Melanocyte of skin (primary cell): ENCODE measurements around a stretch of chr12.

DNA sequence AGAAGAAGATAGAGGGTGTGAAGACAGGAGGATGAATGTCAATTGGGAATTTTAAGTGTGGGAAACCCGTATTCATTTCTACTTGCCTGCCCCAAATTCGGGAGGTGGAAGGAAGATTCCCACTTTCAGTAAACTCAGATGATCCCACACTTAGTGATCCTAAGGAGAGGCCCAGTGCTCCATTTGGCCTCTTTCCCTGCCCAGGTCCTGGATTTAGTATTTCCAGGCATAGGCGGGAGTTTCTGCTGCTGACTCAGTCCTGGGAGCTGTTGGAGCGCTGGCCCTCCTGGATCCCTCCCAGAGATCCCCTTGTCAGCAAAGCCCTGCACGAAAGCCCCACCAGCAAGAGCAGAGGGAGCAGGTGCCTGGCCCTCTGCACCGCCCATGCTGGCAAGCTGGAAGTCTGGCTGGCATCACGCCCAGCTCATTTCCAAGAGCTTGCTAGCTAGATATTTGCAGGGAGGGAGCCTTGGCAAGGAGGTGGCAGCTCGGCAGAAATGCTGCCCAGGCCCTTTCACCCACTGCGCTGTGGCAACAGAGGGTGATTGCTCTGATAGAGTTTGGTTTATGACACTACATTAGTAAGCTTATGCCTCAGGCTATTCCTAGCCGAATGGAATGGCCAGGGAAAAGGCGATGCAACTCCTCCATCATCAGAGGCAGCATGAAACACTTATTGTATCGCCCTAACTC lies 193.8 kb downstream of the EMP1 start:
- CAGE, long polyA plus RNA, 2 experiments, result no peak in any of the 2 experiments

DNA sequence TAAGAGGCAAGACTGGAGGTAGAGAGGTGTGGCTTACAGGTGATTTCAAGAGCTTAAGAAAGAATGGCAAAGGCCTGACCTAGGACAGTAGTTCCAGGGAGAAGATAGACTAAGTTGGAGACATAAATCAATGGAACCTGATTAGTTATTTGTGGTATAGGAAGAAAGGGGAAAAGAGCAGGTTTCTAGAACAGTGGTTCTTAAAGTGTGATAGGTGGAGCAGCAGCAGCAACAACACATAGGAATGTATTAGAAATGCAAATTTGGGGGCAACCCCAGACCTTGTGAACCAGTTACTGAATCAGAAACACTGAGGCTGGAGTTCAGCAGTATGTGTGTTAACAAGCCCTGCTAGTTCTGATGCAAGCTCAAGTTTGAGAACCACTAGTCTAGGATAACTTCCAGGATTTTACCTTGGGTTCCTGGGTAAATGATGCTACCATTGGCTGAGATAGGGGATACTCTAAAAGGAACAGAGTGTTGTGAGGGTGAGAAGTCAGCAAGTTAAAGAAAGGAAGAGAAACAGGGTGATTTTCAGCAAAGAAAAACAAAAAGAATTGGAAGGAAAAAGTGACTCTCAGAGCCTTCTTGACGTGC lies 308.7 kb downstream of the EMP1 start:
- CAGE, long polyA plus RNA, 2 experiments, result no peak in any of the 2 experiments

DNA sequence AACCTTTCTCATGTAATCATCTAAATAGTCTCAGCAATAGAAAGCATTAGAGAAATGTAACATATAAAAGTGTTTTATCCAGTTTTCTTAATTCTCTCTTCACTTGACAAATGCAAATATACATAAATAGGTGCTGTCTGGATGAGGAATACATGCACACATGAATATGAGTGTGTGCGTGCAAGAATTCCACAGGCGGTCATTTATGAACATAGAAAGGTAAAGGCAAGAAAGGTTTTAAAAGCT lies 237.2 kb downstream of the GRIN2B start:
- CAGE, long polyA plus RNA, 2 experiments, result no peak in any of the 2 experiments

- CAGE, long polyA plus RNA, 2 experiments, result no peak in any of the 2 experiments
These were observed 92.0 kb upstream of the ATF7IP start for GRCh38 chr12:14273365-14273919.

DNA sequence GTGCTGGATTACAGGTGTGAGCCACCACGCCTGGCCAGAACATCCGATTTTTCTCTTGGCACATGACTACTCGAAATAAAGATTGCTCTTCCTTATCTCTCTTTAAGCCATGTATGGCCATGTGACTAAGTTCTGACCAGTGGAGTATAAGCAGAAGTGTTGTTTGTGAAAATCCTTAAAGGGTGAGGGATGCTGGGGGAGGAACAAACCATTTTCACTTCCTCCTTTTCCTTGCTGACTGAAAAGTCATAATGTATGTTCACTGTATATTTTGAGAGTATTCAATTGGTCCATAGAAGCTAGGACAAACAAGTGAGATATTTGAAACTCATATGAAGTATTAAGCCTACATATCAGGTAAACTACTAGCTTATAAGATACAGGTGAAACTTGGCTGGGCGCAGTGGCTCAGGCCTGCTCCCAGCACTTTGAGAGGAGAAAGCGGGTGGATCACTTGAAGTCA lies 50.6 kb upstream of the ATF7IP start:
- CAGE, long polyA plus RNA, 2 experiments, result no peak in any of the 2 experiments

GRCh38 chr12:14417698-14418282 lies 52.3 kb downstream of the ATF7IP start:
- CAGE, long polyA plus RNA, 2 experiments, result no peak in any of the 2 experiments

DNA sequence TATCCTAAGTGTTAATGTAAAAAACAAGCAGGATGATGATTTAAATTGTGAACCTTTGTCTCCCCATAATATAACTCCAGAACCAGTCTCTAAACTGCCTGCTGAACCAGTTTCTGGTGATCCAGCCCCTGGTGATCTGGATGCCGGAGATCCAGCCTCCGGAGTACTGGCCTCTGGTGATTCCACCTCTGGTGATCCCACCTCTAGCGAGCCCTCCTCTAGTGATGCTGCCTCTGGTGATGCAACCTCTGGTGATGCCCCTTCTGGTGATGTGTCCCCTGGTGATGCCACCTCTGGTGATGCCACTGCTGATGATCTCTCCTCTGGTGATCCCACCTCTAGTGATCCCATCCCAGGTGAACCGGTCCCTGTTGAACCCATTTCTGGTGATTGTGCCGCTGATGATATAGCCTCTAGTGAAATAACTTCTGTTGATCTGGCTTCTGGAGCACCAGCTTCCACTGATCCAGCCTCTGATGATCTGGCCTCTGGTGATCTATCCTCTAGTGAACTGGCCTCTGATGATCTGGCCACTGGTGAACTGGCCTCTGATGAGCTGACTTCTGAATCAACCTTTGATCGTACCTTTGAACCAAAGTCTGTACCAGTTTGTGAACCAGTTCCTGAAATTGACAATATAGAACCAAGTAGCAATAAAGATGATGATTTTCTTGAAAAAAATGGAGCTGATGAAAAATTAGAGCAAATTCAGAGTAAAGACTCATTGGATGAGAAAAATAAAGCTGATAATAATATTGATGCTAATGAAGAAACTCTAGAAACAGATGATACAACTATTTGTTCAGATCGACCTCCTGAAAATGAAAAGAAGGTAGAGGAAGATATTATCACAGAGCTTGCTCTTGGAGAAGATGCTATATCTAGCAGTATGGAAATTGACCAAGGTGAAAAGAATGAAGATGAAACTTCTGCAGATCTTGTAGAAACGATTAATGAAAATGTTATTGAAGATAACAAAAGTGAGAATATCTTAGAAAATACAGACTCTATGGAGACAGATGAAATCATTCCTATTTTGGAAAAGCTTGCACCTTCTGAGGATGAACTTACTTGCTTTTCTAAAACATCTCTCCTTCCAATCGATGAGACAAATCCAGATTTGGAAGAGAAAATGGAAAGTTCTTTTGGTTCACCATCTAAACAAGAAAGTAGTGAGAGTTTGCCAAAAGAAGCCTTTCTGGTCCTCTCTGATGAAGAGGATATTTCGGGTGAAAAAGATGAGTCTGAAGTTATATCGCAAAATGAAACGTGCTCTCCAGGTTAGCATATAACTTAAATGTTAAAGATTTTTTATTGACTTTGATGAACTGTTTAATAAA lies 59.2 kb downstream of the ATF7IP start:
- CAGE, long polyA plus RNA, 2 experiments, result no peak in any of the 2 experiments

GRCh38 chr12:14436034-14436290 lies 70.5 kb downstream of the ATF7IP start:
- CAGE, long polyA plus RNA, 2 experiments, result no peak in any of the 2 experiments

DNA sequence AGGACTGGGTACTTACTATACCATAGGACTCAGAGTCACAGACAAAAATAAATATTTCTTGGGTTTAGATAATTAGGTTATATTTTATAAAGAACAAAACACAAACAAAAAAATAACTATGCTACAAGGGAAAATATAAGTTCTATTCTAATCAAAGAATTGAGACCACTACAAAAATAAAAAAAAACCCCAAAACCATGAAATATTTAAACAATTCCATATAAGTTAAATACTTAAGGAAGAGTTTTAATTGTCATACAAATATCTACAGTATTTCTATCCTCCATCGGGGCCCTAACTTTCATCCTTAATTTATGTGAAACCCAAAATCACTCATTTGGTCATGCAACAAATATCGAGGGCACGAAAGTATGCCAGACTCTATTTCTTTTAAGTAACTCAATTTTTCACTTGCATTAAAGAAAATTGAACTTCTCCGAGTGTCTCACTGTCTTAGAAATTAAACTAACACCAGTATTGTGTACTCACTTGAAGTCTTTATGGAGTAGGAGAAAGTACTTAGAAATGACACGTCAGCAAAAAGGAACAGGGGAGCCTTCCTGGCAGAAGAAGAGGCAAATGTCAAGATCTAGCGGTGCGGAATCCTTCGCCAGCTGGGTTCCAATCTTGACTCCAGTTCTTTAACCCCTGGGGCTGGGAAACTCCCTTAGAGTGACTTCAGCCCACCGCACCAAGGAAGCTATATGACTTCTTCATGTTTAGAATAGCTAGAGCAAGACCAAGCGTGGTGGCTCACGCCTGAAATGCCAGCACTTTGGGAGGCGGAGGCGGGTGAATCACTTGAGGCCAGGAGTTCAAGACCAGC lies 2.3 kb downstream of the H4C16 start:
- CAGE, long polyA plus RNA, 2 experiments, result no peak in any of the 2 experiments

- CAGE, long polyA plus RNA, 2 experiments, result no peak in any of the 2 experiments
These were observed 289 bp downstream of the C12orf60 start for GRCh38 chr12:14803835-14804082.

DNA sequence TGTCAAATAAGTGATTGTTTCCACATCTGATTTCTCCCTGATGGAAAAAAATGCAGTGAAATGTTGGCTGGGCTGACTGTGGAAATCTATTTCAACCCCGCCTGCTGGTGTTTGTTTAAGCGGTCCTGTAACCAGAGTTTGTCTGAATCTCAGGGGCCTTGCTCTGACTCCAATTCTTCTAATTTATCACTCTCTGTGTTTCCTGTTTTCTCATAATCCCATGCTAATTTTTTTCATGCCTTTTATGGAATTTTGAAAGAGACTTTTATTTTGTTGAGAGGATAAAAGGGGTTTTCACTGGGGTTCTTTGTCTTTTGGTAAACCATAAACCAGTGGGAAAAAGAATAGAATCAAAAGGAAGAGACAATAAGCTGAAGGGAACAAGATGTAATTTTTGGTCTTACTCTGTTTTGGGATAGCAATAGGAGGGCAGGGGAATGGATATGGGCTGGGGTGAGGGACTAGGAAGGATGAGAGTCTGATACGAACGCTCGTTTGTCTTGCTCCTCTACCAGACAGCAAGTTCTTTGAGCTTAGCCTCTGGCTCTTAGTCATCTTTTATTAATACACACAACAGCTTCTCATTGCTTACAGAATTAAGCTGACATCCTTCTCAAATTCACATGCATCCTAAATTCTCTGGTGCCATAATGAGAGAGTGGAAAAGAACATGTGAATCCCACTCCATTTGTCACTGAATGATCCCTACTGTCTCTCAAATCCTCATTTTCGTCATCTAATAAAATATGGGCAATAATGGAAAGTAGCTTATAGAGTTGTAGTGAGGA lies 8.1 kb upstream of the MGP start:
- CAGE, long polyA plus RNA, 2 experiments, result no peak in any of the 2 experiments

DNA sequence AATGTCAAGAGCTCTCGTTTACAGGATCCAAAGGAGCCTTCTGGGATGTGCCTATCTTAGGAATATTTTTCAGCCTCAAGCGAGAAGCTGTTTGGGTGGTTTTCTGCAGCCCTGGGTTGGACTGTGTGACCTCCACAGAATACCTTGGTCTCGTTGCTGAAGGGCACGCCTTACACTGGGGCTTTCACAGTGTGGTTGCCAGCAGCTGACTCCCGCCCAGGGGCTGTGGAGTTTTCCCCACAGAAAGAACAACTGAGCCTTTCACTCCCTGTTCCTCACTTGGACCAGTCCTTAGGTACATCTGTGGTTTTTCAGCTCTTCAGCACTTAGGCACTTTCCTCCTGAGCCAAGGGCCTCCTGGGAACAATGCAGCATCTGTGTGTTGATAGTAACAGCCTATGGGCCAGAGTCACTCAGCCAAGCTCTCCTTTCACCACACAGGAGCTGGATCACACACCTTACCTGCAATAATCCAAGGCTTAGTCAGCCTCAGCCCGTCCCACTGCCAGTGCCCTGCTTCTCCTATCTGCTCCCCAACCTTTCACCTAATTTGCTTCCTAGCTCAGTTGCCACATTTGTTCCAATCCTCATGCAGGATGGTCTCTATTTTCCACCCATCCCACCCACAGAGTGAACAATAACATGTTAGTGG lies 24.9 kb downstream of the ERP27 start:
- CAGE, long polyA plus RNA, 2 experiments, result no peak in any of the 2 experiments

- CAGE, long polyA plus RNA, 2 experiments, result no peak in any of the 2 experiments
These were observed 10.9 kb downstream of the ARHGDIB start for GRCh38 chr12:14950400-14950925.

GRCh38 chr12:14959451-14959803 lies 2.0 kb downstream of the ARHGDIB start:
- CAGE, long polyA plus RNA, 2 experiments, result no peak in any of the 2 experiments

GRCh38 chr12:15256825-15257180 lies 35.6 kb upstream of the RERG start:
- CAGE, long polyA plus RNA, 2 experiments, result no peak in any of the 2 experiments

DNA sequence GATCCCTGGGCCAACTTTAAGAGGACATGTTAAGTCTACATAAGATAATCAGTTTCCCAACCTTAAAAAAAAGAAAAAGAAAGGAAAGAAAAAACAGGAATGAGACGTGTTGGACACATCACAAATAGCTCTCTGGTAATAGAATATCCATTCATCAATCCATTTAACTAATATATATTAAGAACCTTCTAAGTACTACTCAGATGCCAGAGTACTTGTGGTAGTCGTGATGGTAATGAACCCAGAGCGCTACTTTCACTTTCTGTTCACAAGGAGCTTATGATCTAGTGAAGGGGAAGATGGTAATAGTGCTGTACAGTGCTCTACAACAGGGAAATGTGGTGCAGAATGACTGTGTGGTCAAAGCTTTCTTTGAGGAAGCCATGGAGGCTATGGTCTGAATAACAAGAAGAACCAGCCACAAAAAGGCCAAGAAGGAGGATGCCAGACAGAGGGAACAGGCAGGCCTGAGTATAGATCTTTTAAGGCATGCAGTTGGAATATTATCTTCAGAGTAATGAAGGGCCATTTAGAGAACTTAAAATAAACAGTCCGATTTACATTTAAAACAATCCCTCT lies 212.0 kb downstream of the PTPRO start:
- CAGE, long polyA plus RNA, 2 experiments, result no peak in any of the 2 experiments

DNA sequence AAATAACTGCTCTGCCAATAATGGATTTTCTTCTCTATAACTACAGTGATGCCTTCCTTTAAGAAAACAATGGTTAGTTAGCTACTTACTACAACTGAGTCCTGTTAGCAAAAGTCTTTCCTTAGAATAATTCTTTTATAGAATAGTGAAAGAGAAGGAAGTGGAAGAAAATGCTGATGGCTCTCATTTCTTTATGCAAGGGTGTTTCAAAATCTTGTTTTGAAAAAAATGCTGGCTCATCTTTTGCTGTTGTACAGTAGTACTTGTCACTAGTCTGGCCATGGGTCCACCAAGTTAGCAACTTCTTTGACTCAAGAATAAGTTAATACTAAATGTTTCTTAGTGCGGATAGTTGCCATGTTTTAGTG lies 225.3 kb downstream of the PTPRO start:
- CAGE, long polyA plus RNA, 2 experiments, result no peak in any of the 2 experiments

- CAGE, long polyA plus RNA, 2 experiments, result no peak in any of the 2 experiments
These were observed 225.4 kb downstream of the EPS8 start for GRCh38 chr12:15563793-15564224.

- CAGE, long polyA plus RNA, 2 experiments, result no peak in any of the 2 experiments
These were observed 110.1 kb downstream of the DERA start for GRCh38 chr12:16021114-16021800.

DNA sequence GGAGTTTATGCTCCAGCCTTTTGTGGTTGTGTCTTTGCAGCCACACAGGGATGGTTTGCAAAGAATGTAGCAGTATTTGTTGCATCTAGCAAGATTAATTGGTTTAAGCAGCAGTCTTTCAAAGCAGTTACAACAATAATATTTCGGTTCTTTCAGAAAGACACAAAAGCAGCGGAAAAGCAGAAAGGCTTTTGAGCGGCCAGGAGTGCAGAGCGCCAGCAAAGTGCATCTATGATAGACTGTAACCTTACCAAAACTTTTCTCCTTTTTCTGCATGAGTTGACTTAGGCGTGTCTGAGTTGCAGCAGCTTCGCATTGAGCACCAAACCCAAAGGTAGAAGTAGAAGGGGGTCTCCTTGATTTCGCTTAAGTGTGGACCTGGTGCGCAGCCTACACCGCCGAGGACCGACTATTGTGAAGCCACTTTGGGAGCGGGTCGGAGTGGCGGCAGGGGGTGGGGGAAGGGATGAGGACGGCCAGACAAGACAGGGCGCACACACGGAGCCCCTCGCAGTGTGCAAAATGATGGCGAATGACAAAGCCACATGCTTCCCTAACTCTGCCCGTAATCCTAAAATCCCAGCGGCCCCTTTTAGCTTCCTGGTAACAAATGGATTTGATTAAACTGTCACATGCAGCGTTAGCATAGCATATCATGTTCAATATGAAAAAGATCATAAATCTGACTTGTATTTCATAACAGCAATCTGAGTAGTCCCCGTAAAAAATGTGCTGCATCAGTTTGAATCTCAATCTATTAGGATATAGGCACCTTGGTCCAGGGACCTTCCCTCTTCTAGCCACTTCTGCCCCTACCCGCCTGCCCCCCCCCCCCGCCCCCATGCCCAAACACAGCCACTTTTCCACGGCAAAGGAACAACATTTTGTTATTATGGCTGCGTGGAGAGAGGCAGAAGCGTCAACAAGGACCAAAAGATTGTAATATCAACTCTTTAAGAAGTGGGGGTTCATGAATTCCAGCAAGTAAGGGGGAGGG lies 1.1 kb downstream of the LMO3 start:
- CAGE, long polyA plus RNA, 2 experiments, result no peak in any of the 2 experiments